Ascending aorta (tissue), 1 donor: ENCODE measurements around a stretch of chr10.

GRCh38 chr10:79145894-79146469 lies 77.2 kb downstream of the ZMIZ1 start:
- PRO-cap: no peak

GRCh38 chr10:79166374-79167062 lies 97.8 kb downstream of the ZMIZ1 start:
- PRO-cap: no peak

DNA sequence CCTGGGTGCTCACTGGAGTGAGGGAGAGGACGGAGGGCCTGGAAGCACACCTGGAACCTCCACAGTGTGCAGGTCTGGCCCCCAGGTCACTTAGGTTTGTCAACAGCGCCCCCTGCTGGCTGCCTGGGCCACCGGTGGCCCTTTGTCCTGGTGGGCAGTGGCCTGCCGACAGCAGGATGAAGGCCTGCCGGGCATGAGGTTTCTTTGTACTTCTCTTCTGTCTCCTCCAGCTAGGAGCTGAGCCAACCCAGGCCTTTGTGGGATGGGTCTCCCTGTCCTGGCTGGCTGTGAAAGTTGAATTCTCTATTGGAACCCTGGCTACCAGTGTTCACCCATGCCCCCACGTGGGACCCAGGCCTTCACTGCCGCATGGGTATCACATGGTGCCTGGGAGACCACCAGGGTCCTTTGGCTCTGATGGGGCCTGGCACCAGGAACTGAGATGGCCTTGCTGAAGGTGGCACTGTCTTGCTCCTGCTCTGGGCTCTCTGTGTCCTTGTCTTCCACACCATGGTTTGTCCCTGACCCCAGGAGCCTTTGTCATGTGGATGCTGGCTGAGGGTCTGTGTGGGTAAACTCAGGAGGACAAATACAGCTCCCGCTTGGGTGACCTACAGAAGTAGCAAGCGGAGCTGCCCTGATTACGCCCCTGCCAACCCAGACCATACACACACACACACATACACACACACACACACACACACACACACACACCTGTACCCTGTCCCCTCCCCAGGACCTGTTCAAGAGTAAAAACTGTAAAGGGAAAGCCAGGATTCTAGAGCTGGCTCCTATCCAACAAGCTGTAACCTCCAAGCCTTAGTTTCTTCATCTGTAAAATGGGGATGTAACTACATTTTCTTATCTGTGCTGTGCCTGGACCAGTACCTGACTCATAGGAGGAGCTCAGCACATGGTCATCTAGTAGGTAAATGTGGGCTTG lies 128.4 kb downstream of the ZMIZ1 start:
- PRO-cap: no peak

GRCh38 chr10:79201264-79201971 lies 132.7 kb downstream of the ZMIZ1 start:
- PRO-cap: no peak

DNA sequence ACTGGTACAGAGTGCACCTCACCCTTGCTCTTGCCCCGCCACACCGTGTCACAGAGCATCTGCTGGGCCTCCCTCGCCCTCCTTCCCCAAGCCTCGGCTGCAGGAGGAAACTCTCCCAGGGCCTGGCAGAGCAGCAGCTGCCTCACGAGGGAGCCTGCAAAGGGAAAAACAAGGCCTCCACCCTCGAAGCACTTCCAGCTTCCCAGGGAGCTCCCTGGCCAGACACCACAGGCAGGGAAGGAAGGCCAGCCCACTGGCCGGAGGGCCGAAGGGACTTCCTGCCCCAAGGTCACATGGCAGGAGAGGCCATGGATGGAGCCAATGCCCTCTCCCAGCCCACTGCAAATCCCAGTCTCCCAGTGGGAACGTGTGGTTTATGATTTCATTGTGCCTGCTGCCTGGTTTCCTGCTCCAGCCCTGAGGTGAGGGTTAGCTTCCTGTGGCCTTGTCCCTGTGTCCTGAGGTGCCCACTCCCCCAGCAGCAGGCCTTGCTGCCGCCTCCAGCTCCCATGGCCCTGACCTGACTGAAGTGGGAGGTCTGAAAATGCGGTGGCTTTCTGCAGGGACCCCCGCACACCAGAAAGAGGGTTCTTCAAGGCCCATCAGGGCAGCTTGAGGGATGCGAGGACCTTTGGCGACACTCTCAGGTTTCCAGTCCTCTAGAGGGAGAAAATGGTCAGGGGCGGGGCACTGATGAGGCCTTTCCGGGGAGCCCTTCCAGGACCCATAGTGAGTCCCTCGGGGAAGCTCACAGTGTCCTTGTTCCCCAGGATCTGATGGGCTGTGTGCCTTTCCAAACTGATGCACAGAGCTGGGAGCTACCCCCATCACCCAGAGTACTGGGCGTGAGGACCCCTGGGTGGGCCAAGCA lies 100.4 kb upstream of the PPIF start:
- PRO-cap: bidirectional peak, plus-strand start at position 221 of the sequence, minus-strand start at position 196 of the sequence; unidirectional peak, minus-strand start at position 348 of the sequence

DNA sequence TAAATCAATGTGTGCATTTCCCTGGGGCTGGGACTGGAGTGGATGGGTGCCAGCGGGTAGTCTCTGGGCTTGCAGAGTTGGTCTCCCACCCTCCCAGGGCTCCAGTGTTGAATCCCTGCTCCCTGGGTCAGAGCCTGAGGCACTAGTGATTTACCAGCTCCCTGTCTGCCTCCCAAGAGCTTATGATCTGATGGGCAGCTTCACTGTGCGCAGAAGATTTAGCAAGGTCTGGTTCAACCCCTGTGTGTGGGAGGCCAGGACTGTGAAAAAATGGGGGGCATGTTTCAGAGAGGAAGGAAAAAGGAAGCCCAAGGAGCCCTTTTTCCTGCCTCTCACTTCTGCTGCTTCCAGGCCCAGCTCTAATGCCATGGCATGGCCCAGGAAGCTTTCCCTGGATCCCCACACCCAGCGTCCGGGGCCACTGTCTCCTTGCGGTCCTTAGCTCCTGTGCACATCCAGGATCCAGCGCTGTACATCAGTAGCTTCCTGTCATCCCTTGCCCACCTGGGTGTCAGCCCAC lies 98.4 kb upstream of the PPIF start:
- PRO-cap: no peak

DNA sequence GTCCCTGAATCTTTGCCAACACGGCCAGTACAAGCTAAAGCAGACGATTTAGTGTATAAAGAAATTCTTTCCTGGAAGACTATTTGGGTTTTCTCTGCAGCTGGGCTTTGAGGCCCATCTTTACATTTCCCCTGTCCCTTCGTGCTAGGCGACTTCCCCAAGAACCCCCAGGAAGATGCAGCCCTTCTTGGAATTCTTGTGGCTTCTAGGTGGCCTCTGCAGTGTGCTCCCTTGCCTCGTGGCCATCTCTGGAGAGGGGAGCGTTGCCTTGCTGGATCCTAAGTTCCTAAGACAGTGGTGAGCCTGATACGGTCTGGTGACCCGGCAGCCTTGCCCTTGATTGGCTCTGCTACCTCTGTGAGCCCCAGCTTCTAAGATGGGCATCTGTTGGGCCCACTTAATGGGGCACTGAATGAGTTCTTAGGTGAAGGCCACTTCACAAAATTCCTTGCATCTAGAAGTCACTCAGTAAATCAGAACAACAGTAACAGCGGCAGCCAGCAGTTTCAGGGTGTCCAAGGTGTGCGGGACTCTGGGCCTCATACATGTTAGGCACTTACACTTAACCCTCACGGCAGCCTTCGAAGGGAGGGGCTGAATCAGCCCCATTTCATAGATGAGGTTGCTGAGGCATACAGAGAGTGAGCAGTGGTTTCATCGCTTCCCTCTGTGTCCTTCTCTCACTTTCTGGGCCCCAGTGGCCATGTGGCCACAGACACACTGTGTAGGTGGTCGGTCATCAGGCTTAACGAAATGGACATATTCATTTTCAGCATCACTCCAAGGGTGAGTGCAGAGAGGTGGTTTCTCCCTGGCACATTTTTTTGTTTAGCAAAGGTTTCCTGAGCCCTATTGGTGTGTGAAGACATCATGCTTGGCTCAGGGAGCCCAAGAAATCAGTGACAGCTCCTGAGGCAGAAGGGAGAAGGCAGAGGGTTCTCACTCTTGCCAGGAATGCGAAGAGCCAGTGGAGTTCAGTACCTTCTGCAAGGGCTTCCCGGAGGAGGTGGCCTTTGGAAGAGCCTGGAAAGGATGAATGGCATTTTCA lies 62.1 kb upstream of the PPIF start:
- PRO-cap: no peak

DNA sequence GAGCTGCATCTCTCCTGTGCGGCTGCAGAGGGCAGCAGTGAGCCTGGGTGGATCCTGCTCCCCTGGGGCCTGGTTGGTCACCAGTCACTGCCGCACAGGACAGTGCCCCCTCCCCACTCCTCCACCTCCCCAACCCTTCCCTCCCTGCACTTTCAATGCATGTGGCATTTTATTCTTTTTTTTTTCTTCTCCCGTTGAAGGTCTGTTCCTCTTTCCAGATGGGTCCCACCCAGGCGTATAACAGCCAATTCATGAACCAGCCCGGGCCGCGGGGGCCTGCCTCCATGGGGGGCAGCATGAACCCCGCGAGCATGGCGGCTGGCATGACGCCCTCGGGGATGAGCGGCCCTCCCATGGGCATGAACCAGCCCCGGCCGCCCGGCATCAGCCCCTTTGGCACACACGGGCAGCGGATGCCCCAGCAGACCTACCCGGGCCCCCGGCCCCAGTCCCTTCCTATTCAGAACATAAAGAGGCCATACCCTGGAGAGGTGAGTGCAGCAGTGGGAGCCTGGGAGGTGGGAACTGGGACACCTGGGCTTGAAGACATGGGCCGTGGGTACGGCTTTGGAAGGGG lies 54.0 kb upstream of the PPIF start:
- PRO-cap: no peak

DNA sequence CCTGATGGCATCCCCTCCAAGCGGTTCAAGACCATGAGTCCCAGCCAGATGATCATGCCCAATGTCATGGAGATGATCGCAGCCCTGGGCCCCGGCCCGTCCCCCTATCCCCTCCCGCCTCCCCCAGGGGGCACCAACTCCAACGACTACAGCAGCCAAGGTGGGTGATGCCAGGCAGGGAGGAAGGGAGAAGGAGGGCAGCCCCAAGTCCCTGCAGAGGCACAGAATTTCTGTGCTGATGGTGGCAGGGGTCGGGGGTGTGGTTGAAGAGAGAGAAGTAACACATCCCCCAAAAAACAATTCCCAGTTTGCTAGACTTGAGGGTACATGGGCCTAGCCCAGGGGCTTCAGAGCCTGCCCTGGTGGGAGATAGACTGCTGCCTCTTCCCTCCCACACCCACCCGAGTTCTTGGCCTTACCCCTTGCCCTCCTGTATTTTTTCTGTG lies 41.1 kb upstream of the PPIF start:
- PRO-cap: no peak

DNA sequence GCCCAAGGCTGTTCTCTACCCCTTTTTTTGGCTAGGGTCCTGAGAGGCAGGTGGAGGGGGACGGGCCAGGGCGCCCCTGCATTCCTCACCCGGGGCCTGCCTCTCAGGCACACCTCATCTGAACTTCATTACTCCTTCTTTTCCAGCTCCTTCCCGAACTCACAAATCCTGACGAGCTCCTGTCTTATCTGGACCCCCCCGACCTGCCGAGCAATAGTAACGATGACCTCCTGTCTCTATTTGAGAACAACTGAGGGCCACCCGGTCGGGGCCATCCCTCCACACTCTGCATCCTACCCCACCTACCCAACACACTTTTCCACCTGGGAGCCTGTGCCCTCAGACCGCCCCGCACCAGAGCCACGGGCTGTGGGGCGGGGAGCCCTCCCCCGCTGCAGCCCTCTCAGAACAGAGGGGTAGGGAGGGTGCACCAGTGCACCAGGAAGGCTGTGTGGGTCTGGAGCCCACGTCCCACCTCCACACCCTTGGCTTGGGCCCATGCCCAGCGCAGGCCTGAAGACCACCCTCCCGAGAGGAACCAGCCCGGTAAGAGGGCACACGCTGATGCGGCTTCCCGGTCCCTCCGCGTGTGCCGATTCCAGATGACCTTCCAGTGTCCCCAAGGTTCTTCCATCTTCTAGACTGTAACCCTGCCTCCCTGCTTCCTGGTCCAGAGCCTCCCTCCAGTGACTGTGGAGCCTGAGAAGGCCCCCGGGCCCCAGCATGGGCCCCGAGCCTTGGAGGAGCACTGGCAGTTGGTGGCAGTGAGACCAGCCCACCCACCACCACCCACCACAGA lies 34.6 kb upstream of the PPIF start:
- PRO-cap: no peak

DNA sequence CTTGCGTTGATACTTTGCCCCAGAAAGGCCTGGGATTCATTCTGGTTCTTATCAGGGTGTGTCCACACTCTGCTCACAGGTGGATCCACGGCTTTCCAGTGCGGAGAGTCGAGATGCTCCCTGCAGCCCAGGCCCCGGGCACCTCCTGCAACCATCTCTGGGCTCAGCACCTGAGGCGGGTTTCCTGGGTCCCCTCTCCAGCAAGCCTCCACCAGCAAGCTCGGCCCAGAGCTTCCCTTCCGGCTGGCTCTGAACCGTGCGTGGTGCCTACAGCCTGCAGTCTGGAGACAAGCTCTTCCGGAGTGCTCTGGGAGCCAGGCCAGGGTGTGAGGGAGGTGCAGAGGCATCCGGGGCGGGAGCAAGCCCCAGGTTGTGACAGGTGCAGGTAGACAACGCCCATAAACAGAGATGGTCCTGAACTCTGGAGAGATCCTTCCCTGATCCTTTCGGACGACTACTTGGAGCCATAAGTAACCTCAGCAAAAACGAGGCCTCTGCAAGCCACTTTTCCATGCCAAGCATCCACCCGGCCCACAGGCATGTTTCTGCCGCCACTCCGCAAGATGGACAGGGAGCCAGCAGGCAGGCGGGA lies 32.2 kb upstream of the PPIF start:
- PRO-cap: no peak

DNA sequence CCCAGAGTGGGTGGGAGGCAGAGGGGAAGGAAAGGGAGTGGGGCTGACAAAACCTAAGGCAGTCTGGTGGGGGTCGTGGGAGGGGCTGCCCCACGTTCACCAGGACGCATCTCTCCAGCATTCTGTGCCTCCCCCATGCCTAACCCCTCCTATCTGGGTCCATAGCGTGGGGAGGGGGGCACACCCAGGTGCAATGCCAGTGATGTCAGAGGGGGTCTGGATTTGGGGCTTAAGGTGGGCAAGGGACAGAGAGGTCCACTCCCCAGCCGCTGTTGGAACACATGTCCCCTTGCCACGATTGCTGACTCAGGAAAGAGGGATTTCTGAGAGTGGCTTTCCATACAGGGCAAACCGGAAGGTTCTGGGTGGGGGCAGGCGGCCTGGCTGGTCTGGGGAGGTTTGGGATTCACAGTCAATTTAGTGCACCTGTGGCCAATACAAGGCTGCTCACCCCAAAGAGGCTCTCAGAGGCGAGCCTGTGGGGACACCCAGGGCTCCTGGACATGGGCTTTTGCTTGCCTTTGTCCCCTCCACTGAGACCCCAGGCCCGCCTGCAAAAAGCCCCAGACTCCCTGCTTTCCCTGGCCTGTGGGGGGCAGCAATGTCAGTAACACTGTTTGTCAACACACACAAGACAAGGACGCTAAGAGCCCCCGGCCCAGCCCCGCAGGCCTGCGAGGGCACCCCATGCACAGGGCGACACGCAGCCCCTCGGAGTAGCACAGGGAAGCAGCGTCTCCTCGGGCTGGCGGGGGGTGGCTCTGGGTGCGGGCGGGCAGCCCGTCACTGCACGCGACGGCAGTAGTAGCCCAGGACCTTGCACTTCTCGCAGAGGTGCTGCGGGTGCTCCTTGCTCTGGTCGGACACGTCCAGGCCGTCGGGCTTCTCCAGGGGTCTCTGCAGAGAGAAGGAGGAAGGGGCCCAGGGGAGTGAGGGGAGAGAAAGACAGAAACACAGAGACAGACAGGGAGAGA lies 38.6 kb downstream of the PPIF start:
- PRO-cap: no peak

DNA sequence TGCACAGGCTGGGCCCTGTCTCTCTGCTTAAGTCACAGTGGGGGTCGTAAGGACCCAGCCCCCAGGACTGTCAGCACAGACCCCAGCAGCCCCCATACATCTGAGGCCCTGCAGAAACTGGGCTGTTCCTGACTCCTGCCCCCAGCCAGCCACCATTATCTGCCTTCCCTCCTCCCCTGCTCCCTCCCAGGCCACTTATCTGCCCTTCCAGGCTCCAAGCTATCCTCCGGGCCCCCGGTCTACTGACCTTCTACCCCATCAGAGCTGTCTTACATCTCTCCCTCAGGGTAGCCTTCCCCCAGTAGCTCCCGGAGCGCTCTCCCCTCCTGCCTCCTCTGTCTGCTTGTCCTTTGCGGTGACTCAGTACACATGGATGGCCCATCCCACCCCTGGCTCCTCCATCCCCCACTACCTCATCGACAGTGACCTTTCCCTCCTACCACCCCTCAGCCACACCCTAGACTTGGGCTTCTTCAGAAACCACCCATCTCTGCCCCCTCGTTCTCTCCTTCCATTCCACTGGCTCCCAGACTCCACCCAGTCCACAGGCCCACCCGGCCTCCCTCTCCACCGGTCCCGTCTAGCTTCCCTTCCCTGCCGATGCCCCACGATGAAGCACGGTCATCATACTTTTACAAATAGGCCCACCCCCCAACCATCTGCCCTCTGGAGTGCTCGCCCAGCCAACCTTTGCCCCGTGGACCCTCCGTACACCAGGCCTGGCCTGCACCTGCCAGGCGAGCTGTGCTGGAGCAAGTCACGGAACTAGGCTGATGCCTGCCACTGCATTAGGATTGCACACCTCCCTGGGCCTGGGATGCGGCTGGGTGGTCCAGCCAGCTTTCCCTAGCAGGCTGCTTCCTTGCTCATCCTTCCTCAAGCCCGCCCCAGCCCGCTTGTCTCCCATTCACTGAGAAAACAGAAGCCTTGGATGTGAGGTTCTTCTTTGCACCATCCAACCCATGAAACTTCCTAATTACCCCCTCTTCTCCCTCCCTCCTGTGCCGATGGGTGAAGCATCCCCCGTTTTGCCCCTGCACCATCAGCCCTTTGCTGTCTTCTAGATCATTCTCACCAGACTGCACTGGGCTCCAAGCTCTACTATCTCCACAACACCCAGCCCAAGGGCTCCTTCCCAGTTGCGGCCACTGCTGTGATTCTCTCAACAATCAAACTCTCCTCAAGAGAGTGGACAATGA lies 44.6 kb downstream of the PPIF start:
- PRO-cap: no peak

DNA sequence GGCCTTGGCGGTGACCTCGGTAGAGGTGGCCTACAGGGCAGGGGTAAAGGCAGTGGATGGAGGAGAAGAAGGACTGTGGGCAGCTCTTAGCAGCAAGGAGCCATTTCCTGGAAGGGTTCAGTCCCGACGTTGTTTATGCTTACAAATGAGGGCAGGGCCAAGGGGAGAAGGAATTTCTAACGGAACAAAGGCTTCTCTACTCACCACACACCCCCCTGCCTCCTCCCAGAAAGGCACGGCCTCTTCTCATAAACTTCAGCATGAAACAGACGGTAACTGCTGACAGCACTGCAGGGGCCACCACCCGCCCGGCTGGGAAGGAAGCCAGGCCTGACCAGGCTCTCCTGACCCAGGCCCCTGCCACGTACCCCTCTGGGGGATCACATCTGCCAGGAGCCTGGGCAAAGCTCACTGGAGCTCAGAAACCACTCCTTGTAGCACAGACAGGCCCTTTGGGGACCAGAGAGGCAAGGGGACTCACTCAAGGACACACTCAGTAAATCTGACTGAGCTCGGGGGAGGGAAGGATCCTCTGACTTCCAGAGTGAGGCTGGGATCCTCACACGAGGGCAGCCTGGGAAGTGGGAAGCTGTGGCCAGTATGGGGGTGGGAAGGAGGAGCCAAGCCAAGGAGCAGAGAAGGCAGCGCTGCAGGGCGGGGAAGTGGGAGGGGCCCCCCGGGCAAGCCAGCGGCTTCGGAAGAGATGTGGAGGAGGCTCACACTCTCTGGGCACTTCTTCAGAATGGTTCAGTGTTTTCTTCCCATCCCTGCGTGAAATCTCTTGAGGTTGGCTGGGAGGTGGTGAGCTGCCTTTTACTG lies 46.1 kb downstream of the ZCCHC24 start:
- PRO-cap: no peak

DNA sequence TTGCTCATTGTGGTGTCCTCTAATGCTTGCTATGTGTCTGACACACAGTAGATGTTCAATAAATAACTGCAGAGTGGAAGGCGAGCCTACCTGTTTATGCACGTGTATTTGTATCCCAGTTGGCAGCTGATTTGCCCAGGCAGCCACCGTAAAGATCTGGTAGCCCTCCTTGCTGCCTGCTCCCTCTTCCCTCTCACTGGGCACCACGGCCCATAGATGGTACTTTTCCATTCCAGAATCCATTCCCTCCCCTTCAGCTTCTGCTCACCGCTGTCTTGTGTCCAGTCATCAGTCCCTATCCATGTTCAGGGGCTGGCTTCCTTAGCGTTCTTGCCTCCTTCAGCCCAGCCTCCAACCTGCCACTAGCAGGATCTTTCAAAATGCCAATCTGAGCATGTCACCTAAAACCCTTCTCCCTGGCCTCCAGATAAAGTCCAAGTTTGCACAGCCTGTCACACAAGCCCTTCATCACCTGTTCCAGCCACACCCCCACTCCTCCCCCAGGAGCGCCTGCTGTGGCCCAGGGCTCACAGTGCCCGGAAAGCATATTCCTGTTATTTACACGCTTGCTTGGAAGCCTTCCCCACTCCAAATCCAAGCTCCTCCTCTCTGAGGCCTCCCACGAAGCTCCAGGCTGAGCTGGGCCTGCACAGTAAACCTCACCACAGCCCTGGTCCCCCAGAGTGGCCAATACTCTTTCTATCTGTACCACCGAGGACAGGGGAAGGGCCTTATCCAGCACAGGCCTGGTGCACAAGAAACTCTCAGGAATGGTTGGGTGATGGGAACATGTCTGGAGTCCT lies 21.0 kb downstream of the ZCCHC24 start:
- PRO-cap: no peak

GRCh38 chr10:79736717-79737074 lies 33.7 kb downstream of the NUTM2B start:
- PRO-cap: no peak

DNA sequence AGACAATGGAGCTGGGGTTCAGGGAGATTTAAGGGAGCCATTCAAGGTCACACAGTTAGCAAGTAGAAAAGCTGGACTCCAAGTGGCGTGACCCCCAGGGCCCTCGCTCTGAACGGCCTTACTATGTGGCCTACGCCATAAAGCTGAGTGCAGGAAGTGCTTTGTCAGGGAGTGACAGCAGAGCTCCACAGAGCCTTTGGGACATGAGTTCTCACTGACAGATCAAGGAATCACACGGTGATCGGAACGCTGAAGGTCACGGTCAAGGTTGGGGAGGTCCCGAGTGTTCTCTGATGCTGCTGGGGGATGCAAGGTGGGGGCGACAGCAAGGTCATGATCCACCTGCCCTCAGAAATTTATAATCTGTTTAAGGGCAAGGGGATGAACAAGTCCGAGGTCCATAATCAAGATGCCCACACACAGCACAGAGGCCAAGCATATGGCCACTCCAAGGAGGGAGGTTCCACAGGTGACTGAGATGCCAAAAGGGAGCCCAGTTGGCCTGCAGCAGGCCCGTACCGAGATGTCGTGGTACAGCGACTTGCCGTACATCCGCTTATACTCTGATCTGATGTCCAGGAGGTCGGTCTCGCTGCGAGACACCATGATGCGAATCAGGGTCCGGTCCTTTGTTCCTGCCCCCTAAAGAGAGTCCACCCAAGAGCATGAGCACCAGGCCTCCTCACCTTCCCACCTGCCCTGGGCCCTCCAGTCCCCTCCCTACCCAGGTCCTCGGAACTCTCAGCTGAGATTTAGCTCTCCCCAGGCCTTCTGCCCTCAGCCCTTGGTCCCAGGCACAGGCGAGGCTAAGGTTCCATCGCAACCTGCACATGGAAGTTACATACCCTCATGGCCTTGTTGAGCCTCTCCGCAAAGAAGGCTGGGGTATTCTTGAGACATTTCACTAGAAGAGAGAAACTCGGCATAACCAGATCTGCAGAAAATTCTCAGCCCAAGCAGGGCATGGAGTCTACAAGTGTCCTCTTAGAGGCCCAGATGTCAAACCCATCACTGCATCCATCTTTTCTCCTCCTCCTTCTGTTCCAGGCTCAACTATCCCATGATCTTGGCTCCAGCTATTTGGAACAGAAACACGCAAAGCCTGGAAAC lies 24.9 kb downstream of the PLAC9 start:
- PRO-cap: no peak

- PRO-cap: bidirectional peak, plus-strand start at chr10:80158854, minus-strand start at chr10:80158714
Measured at GRCh38 chr10:80158347-80159074, 26.0 kb downstream of the PLAC9 start.

- PRO-cap: no peak
Measured at GRCh38 chr10:80166570-80167043, 34.1 kb downstream of the PLAC9 start.

DNA sequence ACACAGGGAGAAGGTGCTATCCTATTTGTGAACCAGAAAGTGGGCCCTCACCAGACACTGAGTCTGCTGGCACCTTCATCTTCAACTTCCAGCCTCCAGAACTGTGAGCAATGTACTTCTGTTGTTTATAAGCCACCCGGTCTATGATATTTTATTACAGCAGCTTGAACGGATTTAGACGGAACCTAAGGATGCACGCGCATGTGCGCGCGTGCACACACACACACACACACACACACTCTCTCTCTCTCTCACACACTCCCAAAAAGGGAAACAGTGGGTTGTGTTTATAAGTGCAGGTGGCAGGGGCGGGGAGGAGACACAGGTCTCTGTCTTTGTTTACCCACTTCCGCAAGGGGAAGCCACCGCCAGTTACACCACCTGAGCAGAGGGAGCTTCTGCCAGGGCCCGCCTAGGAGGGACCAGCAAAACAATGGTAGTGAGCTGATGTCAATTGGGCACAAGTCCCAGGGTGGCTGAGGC lies 18.0 kb downstream of the ANXA11 start:
- PRO-cap: no peak